Measurements from ENCODE around the genes ZC3H8 and TTL.

- RRBS = 4% methylated on average over 25 of the region's 70 CpGs
These were observed at the start of gene ZC3H8 for GRCh38 chr2:112254216-112255281. Gene ZC3H8 (minus strand): TSS chr2:112255042.

DNA sequence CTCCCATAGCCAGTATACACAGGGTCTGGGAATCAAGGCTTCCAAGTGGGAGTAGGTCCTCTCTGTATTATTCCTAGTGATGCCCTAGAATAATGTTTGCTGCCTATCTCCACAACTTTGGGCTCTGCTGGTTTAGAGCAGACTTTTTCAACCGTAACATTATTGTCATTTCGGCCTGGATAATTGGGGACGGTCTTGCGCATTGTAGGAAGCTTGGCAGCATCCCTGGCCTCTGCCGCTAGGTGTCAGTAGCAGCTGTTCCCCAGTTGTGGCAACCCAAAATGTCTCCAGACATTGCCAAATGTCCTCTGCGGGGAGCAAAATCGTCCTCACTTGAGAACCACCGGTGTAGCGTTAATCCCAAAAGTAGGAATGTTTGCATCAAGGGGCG lies 4.5 kb upstream of the ZC3H8 start:
- RRBS = no CpG with 5 or more reads among the region's 10 CpGs

- RRBS = no CpG with 5 or more reads among the region's 1 CpG
These were observed 28.7 kb downstream of the ZC3H6 start for GRCh38 chr2:112304104-112304543.

DNA sequence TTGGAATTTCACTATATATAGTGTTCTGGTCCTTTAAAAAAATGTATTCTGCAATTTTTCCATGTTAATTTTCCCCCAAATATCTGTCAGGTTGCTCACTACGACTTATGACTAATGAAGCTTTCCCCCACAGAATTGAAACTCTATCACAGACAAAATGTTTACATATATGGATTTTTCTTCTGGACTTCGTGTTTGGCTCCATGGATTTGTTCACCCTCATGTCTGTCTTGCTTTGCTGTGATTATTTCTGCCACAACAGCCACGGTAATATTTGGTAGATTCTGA lies 42.3 kb downstream of the ZC3H6 start:
- RRBS = no CpG with 5 or more reads among the region's 3 CpGs

DNA sequence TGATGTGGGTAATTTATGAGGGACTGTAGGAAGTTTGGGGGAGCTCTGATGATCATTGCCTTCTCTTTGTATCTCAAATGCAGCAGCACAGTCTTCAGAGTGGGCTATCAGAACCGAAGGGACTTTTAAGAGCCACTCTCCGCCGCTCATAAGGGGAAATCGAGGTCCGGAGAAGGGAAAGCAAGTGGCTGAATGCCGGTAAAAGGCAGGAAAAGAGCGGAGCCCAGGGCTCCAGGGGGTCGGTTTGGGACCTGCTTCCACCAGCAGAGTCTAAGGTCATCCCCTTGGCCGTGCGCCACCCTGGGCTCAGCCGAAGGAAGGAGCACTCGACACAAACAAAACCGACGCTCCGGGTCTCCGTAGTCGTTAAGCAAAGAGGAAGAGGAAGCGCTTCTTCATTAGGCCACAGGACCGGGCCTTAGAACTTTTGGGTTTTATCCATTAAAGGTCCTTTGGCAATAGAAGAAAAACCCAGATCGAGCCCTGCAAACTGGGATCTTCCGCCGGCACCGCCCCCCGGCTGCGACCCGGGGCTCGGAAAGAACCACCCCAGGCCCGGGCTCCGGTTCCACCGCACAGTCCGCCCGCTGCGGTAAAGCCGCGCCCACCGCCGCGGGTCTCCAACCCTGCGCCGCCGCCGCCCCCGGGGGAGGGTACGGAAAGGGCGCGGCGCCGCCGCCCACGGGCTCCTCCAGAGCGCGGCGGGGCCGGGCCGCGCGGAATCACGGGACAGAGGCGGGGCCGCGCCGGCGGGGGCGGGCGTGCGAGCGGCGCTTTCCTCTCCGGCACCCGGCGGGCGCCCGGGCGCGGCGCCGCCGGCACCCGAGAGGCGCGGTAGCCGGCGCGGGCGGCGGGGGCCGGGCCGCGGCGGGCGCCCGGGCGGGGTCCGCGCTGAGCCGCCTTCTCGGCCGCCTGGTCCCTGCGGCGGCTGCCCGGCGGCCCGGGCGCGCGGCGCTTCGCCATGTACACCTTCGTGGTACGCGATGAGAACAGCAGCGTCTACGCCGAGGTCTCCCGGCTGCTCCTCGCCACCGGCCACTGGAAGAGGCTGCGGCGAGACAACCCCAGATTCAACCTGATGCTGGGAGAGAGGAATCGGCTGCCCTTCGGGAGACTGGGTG lies at the start of gene TTL:
Gene TTL (plus strand): TSS at position 773 of the 1,121 bp plus-strand sequence.
- RRBS = 2% methylated on average over 62 of the region's 121 CpGs

DNA sequence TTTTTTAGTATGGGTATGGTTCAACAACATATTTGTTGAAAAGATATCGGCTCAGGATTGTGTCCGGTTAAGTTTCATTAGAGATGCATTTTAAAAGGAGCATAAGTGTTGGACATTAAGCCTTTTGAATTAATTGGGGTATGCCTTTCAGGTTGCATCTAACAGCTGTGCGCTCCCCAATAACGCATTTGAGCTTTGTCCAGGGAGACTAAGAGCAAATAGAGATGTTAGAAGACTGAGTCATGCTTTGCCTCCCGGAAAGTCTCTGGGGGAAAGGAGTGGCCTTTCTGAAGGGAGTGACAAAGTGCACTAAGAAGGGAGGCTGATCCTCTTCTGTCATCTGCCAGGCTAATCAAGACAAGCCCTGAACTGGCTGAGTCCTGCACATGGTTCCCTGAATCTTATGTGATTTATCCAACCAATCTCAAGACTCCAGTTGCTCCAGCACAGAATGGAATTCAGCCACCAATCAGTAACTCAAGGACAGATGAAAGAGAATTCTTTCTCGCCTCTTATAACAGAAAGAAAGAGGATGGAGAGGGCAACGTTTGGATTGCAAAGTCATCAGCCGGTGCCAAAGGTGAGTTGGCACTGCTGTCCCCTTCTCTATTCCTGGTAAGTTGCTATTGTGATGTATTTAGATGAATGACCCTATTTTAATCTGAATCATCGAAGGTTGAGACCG lies 12.0 kb downstream of the TTL start:
- RRBS = no CpG with 5 or more reads among the region's 10 CpGs

GRCh38 chr2:112643547-112644080 lies 2.1 kb upstream of the SLC20A1 start:
- RRBS = no CpG with 5 or more reads among the region's 6 CpGs

- RRBS = no CpG with 5 or more reads among the region's 13 CpGs
These were observed 12.1 kb downstream of the SLC20A1 start for GRCh38 chr2:112657612-112658394.

DNA sequence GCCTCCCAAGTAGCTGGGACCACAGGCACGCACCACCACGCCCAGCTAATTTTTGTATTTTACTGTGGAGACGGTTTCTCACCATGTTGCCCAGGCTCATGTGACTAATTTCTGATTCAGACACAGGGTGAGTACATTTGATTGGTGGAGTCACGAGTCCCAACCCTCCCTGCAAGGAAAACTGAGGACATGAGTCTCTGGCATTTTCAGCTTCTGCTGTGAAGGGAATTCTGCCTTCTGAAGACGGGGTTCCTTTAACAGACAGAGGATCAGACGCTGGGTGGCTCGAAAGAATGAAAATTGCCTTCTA lies 29.7 kb upstream of the NT5DC4 start:
- RRBS = no CpG with 5 or more reads among the region's 7 CpGs

GRCh38 chr2:112726584-112727286 lies 5.9 kb downstream of the NT5DC4 start:
- RRBS = no CpG with 5 or more reads among the region's 16 CpGs

DNA sequence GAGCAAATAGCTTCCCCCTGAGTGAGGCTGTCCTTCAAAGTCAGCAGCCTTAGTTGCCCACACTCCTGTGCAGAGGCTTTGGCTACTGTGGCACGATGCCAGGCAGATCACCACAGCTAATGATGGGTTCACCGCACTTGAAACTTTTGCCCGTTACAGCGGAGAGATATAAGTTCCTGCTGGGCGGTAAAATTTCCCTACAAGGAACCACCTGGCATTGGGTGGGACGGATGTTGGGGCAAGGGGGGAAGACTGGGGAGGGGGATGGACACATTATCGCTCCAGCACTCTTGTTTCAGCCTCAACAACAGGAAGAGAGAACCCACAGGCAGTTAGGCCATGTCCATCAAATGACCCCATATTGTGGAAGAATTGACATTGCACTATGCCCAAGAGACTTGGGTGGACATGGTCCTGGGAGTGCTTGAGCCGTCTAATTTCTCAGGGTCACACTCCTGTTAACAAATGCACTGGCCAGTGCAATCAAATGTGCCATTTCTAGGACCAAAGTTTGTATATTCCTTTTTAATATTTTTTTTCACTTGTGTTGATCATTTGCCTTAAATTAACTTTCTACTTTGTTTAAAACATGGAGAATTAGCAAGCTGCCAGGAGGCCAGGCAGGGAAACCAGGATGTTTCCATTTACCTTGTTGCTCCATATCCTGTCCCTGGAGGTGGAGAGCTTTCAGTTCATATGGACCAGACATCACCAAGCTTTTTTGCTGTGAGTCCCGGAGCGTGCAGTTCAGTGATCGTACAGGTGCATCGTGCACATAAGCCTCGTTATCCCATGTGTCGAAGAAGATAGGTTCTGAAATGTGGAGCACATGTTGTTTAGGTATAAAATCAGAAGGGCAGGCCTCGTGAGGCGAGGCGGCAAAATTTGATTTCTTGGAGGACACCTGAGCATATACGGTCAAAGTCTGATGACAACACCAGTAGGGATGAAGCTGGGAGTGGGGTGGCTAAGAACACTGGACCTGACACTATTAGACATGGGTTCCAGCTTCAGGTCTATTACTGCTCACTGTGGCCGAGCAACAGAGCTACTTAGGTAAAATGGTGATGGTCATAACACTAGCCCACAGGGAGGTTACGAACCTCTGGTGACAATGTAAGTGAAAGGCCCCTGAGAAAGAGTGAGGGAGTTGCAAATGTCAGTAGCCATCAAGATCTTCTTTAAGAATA lies 4.2 kb downstream of the IL1B start:
- RRBS = no CpG with 5 or more reads among the region's 20 CpGs

DNA sequence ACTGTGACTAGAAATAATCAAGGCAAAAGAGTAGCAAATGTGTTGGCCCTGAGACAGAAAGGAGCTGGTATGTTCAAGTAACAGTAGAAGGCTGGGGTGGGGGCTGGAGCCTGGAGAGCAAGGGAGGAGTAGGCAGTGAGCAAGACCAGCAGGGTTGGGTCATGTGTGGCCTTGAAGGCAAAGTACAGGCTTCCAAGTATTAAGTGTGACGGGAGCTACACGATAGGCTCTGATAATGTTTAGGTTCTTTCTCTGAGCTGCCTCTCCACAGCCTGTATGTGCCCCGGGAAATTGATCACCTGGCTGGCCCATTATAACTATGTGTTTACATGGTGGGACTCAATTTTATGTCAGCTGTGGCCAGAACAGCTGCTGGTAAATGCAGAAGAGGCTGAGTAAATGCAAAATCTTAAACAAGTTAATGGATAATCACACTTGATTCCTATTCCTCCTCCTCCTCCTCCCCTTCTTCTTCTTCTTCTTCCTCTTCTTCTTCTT lies 9.2 kb downstream of the IL1F10 start:
- RRBS = no CpG with 5 or more reads among the region's 3 CpGs

DNA sequence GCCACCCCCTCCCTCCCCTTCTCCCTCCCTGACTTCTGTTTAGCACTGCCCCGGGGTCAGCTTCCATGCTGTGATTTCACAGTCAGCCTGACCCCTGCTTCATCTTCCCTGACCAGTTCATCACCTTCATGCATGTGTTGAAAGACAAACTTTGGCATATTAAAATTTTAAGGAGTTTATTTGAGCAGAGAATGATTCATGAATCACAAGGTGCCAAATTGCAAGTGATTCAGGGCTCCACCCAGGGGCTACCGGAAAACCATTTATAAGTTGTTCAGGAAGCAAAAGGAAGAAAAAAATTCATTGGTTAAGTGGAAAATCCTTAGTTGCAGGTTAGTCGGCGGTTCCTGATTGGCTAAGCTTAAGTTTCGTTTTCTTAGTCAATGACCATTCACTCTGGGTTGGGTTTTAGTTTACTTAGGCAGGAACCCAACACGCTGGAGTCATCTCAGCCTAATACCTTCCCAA lies 10.6 kb downstream of the IL1F10 start:
- RRBS = no CpG with 5 or more reads among the region's 6 CpGs

- RRBS = no CpG with 5 or more reads among the region's 11 CpGs
These were observed 1.1 kb downstream of the IL1RN start for GRCh38 chr2:113128239-113129113.

- RRBS = 5% methylated on average over 5 of the region's 16 CpGs
These were observed 2.3 kb downstream of the PSD4 start for GRCh38 chr2:113175653-113176933.

GRCh38 chr2:113217538-113218258 lies 43.9 kb downstream of the PSD4 start:
- RRBS = 97% methylated on average over 4 of the region's 15 CpGs

- RRBS = no CpG with 5 or more reads among the region's 6 CpGs
These were observed 6.2 kb upstream of the PAX8 start for GRCh38 chr2:113284831-113285482.

DNA sequence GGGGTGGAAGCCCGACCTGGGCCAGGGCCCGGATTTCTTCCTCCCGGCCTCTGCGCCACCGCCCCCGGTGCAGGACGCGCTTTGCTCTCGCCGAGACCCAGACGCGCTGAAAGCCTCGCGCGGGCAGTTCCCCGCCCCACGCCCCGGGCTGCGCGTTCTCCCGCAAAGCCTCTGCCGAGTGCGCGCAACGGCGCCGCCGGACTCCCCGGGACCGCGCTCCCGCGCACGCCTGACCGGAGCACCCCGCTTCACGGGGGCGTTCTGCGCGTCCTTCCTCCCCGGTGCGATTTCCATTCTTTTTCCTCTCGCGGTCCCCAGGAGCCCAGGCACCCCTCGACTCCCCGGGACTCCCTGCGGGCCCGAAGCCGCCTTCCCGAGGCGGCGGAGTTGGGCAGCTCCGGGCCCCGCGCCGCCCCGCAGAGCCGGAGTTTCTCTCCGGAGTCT lies 4.9 kb downstream of the FOXD4L1 start:
- RRBS = 3% methylated on average over 8 of the region's 59 CpGs

GRCh38 chr2:113541702-113542507 lies 43.4 kb downstream of the FOXD4L1 start:
- RRBS = no CpG with 5 or more reads among the region's 101 CpGs

GRCh38 chr2:113755483-113755796 lies 1.0 kb downstream of the SLC35F5 start:
- RRBS = no CpG with 5 or more reads among the region's 9 CpGs

All from GM19239 (cell line).